Osteocyte (in vitro differentiated cells): Measurements from ENCODE around the gene GSAP.

DNA sequence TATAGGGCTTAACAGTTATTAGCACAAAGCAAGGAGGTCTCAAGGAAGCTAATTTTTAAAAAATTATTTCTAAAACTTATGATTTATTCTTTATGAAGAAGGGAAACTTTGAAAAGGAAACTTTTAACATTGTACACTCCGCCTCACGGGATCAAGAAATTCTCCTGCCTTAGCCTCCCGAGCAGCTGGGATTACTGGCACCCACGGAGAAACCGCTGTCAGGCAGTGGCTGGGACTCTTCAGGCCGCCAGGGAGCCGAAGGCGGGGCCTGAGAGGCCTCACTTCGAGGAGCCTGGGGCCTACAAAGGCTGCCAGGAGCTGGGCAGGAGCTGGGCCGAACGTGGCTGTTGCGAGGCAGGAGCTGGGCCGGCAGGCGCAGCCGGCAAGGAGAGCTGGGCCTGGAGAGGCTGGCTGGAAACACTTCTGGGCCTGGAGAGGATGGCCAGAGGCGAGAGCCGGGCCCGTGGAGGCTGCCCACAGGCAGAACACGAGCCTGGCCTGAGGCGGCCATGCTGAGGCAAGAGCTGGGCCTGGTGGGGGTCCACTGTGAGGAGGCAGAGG is 23.4 kb downstream of the MDH2 start:
- PRO-cap = no peak

GRCh38 chr7:76071820-76072943 is 24.3 kb downstream of the MDH2 start:
- PRO-cap = no peak

DNA sequence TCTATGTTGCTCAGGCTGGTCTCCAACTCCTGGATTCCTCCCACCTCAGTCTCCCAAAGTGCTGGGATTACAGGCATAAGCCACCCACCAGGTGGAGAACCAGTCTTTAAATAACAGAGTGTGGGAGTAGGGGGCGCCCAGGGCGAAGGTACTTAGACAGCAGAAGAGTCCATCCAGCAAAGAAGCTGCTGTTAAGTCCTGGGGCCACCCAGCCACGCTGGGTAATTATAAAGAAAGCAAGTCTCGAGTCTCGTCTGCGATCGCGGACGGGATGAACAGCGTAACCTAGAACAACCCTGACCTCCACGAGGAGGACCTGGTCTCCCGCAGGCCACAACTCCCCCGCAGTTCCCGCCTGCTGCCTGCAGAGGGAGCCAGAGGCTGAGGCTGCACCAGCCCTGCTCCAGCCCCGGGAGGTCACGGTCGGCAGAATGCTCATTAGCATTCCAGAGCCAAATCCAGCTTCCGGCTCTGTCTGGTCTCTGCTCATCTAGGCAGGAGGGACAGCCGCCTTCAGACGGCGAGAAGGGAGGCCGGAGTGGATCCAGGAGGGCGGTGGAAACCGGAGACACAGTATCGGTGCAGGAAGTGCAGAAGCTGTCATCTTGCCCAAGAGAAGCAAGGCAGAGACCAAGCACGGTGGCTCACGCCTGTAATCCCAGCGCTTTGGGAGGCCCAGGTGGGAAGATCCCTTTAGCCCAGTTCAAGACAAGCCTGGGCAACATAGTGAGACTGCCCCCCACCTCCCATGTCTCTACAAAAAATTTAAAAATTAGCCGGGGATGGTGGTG is 23.6 kb upstream of the SRRM3 start:
- PRO-cap = unidirectional peak, plus-strand start at position 489 of the sequence

DNA sequence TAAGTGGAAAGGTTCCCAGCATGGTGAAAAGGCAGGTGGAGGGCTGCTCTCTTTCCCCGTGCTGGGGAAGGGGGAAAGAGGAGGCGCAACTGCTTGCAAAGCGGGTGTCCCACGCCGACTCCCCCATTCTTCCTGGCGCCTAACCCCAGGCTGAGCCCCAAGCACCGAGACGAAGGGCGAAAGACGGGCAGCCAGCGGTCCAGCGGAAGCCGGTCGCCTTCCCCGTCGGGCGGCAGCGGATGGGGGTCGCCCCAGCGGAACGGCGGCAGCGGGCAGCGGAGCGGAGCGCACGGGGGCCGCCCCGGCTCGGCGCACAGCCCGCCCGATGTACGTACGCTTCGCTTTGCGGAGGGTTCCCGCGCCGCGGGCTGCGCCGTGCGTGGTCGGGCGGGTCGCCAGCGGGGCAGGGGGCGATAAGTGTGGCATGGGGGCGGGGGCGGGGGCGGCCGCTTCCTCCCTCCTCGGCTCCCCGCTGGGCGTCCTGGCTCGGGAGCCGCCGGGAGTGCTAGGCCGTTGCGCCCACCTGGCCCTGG is 35.3 kb upstream of the HSPB1 start:
- PRO-cap = no peak

DNA sequence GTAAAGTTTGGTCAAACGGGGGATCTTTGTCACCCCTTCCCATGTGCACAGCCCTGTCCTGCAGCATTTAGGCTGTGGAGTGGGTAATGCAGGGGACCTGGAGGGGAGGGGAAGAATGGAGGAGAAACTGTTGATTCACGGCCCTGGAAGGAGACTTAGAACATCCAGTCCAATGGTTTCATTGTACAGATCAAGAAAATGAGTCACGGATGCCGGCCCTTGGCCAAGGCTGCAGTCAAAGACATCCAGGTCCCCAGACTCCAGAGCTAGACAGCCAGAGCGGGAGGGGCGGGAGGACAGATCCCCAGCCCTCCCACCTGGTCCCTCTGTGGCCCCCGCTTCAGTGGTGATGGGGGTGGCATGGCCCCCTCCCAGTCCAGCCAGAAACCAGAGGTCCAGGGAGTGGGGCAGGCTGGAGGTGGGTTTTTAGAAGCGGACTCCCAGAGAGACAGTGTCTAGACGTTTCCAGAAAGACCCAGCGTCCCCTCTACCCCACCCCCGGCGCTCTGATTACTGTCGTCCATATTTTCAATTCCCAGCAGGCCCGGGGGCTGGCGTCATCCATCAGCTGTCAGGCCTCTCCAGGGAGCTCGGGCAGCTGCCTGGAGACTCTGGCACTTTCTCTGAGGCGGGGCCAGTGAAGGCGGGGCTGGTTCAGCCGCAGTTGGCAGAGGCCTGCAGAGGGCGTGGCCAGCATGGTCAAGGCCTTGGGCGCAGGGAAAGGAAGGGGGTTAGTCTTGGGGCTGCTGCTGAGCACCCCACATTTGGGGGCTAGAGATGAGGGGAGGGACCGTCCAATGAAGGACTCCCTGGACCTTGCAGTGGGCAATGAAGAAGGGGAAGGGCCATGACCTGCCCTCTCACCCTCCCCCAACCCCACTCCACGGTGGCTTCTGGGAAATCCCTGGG is 8.0 kb upstream of the HSPB1 start:
- PRO-cap = unidirectional peak, minus-strand start at position 613 of the sequence

DNA sequence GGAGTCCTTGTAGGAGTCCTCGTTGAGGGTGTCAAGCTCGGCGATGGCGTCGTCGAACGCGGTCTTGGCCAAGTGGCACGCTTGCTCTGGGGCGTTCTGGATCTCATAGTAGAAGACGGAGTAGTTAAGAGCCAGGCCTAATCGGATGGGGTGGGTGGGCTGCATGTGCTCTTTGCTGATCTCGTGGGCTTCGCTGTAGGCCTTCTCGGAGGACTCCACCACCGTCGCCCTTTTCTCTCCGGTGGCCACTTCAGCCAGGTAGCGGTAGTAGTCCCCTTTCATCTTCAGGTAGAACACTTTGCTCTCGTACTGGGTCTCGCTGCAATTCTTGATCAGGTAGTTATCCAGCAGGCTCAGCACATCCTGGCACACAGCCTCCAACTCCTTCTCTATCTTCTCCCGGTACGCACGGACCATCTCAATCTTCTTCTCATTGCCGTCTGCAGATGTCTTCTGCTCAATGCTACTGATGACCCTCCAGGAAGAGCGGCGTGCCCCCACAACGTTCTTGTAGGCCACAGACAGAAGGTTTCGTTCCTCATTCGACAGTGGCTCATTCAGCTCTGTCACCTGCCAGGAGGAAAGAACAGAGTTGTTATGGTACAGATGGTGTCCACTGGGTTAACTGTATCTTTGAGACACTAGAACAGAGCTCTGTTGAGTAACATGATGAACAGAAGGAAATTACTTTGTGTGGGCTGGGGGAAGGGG is 27.3 kb downstream of the HSPB1 start:
- PRO-cap = no peak

GRCh38 chr7:76332017-76332563 is 26.7 kb downstream of the YWHAG start:
- PRO-cap = no peak

DNA sequence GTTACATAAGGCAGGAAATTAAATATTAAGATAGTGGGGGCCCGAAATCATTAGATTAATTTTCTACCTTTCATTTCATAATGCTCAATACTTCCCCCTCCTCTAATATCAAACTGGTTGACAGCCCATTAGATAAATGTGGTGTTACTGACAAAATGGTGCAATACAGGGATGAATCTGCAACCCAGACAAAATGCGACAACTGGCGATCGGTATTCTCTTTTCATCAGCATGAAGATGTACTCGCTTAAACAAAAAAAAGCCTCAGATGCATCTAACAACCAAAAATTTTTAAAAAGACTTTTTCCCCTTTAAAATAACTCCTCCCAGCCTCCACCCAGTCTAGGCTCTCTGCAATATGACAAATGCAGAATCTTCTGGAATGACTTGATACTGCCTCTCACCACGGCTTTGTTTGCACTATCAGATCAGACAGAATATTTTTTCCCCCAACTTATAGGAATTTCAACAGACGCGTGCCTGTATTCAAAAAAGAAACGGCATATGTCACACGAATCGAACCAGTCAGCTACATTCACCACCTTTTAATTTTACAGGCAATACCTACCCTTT is 1.3 kb downstream of the YWHAG start:
- PRO-cap = no peak

DNA sequence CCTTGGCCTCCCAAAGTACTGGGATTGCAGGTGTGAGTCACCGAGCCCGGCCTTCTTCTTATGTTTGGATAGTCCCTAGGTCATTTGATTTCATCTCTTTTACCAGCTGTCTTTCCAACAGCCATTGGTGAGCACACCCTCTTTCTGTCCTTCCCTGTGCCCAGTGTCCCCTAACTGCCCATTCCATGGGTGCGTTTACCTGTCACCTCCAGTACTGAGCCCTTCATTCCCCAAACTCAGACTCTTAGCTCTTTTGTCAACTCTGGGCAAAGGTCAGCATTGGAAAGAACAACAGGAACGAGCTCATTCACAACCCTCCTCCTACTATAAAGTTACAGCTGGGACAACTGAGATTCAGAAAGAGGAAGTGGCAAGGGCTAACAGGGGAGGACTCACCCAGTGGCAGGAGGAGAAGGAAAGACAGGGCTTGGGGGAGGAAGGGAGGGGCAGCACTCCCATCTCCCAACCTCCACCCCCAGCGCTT is 5.5 kb downstream of the SSC4D start:
- PRO-cap = no peak

DNA sequence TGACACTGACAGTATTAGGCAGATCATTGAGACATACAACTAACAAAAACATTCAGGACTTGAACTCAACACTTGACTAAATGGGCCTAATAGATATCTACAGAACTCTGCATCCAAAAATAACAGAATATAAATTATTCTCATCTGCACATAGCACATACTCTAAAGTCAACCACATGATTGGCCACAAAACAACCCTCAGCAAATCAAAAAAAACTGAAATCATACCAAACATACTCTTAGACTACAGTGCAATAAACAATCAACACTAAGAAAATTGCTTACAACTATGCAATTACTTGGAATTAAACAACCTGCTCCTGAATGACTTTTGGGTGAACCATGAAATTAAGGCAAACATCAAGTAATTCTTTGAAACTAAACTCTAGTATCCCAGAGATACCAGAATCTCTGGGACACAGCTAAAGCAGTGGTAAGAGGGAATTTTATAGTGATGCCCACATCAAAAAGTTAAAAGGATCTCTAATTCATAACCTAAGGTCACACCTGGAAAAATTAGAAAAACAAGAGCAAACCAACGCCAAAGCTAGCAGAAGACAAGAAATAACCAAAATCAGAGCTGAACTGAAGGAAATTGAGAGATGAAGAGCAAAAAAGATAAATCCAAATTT is 31.1 kb downstream of the POMZP3 start:
- PRO-cap = no peak

- PRO-cap = no peak
Measured at GRCh38 chr7:76839243-76839819, 192.8 kb downstream of the SPDYE17 start.

GRCh38 chr7:76954904-76955645 is 77.1 kb downstream of the SPDYE17 start:
- PRO-cap = no peak

DNA sequence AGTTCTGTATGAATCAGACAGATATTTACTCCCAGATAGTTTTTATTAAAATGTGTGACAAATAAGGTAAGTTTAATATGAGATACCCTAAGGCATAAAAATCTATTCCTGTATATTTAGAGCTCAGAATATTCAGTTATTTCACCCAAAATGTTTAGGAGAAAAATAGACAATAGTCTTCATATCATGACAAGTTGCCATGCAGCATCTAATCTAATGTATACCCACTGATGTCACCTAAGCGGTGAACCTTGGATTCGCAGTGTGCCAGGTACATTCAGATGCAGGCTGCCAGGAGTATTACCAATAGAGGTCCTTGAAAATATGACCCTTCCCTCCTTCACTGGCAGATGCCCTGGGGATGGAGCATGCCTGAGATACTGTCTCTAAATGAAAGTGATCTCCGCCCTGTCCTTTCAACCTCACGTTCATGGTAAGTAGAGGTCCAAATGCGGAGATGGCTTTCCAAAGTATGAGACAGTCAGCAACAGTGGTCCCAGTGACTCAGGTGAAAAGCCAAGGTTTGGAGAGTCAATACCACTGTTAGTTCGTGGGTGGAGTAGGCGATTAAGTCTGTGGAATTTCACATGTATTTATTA is 1.6 kb downstream of the FGL2 start:
- PRO-cap = no peak

DNA sequence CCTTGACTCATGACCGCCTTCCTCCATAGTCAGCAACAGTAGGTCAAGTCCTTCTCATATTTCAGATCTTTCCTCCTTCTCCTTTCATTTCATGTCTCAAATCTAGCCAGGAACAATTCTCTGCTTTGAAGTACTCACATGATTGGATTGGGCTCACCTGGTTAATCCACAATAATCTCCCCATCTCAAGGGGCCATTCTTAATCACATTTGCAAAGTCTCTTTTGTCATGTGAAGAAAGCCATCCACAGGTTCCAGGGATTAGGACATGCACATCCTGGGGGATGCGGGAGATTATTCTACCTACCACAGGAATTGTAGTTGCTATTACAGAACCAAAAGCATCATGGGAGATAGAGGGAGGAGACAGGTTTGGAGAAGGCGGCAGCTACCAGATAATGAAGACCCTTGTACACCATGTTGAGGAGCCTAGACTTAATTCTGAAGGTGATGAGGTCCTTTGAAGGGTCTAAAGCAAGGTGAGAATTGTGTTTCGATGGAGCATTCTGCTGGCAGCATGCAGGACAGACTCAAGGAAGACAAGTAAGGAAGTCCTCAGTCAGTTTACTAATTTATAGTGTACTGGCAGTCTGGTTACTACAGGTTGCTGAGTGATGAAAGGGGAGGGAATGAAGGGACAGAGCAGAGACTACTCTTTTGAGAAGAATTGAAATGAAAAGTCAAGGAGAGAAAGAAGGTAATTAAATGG is 24.8 kb upstream of the FGL2 start:
- PRO-cap = no peak

DNA sequence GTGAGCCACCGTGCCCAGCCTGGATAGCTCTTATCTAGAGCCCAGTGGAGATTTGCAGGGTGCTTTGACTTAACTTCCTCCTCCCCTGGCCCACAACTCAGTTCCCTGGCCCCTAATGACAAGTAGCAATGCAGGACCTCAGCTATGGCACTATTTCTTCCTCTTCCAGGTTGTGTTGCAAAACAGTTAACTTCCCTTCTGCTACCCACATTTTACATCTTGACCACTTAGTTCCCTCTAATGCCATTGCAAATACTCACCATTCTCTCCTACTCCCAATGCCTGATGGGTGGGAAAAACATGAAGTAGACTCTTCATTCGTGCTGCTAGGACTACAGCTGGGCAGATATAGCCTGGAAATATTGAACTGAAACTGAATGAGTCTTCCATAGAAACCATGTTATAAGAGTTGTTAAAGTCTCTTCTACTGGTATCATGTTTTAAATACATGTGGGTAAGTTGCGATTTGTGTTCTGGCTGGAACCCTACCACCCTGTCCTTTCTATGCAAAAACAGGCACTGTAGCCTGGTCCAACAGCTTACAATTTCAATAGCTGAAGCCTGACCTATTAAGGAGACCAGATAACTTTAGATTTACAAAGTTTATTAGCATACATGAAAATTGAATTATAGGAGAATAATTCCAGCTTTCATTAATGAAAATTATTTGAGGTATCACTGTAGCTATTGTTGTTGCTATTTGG is 39.2 kb upstream of the FGL2 start:
- PRO-cap = no peak

- PRO-cap = bidirectional peak, plus-strand start at chr7:77416445, minus-strand start at chr7:77416394
Measured at GRCh38 chr7:77415848-77417105, at the start of gene GSAP. GSAP (minus strand) TSS chr7:77416349.

- PRO-cap = no peak
Measured at GRCh38 chr7:77467282-77467764, 51.2 kb upstream of the GSAP start.

DNA sequence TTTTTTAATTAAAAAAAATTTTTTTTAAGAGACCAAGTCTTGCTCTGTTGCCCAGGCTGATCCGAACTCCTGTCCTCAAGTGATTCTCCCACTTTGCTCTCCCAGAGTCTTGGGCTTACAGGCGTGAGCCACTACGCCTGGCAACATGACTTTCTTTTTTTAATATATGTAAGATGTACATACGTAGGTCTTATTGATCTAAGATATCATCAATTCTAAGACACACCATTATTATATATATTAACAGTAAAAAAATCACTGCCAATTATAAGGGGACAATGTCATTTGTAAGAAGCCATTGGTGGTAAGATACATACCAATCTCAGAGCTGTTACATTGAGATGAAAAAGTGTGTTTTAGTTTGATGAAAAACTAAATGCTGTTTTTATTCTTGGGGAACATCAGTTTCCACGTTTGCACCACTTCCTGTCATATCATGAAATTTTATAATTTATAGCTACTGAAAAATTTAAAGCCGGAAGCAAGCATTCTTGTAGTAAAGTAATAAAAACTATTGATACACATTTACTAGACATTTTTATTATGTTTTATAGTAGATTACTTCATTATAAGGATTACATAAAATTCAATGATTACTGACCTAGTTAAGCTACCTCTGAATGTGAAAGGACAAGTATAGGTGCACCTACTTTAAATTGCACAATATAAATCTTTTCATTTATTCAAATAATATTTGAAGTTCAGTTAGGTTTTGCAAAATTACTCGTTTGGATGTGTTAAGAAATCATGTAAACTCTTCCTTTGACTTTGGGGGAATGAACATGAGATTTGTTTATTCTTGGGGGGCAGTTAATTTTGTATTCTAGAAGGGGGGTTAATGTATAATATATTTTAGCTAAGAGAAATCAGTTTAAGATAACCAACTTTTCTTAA is 64.5 kb downstream of the PTPN12 start:
- PRO-cap = no peak

DNA sequence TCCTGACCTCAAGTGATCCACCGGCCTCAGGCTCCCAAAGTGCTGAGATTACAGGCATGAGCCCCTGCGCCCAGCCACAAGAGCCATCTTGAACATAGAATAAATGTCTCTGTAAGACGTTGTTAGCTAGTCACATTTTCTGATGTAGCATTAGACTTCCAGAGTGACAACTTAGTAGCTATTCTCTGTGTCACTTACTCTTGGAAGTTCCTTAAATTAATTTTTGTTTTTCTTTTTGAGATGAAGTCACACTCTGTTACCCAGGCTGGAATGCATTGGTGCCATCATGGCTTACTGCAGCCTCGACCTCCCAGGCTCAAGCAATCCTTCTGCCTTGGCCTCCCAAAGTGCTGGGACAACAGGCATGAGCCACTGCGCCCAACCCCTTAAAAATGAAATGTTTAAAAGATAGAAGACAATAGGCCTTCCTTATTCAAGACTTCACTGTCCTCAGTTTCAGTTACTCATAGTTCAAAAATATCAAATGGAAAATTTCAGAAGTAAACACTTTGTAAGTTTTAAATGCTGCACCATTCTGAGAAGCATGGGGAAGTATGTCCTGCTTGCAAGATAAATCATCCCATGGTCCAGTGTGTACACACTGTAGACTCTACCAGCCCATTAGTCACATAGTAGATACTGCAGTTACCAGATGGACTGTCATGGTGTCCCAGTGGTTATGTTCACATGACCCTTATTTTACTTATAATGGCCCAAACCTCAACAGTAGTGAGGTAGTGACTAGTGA is 69.3 kb downstream of the PTPN12 start:
- PRO-cap = no peak

GRCh38 chr7:77695584-77696389 is 472 bp upstream of the RSBN1L start:
- PRO-cap = bidirectional peak, plus-strand start at chr7:77696450, minus-strand start at chr7:77696255